Right atrium auricular region (tissue), 2 donors: Measurements from ENCODE around the genes TDRD10 and PBXIP1.

- PRO-cap, result no peak
- RAMPAGE, long total RNA, 2 experiments, result no peak in any of the 2 experiments
Measured at GRCh38 chr1:154407960-154408384, 2.8 kb downstream of the IL6R start.

- PRO-cap, result unidirectional peak, plus-strand start at chr1:154423904
- RAMPAGE, long total RNA, 2 experiments, result no peak in any of the 2 experiments
Measured at GRCh38 chr1:154423272-154424116, 18.4 kb downstream of the IL6R start.

DNA sequence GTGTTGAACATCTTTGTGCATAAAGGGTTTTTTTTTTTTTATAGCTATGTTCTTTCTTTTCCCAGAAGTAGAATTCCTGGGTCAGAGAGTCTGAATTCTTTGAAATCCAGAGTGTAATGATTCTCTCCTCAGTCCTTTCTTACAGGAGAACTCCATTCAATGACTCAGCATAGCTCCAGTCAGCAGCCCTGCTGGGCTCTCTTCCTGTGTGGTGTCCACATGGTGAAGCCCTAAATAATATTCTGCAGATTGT is 39.0 kb upstream of the TDRD10 start:
- PRO-cap, result no peak
- RAMPAGE, long total RNA, 2 experiments, result no peak in any of the 2 experiments

DNA sequence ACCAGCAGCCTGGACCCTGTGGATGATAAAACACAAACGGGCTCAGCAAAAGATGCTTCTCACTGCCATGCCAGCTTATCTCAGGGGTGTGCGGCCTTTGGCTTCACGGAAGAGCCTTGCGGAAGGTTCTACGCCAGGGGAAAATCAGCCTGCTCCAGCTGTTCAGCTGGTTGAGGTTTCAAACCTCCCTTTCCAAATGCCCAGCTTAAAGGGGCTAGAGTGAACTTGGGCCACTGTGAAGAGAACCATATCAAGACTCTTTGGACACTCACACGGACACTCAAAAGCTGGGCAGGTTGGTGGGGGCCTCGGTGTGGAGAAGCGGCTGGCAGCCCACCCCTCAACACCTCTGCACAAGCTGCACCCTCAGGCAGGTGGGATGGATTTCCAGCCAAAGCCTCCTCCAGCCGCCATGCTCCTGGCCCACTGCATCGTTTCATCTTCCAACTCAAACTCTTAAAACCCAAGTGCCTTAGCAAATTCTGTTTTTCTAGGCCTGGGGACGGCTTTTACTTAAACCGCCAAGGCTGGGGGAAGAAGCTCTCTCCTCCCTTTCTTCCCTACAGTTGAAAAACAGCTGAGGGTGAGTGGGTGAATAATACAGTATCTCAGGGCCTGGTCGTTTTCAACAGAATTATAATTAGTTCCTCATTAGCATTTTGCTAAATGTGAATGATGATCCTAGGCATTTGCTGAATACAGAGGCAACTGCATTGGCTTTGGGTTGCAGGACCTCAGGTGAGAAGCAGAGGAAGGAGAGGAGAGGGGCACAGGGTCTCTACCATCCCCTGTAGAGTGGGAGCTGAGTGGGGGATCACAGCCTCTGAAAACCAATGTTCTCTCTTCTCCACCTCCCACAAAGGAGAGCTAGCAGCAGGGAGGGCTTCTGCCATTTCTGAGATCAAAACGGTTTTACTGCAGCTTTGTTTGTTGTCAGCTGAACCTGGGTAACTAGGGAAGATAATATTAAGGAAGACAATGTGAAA is 36.3 kb upstream of the TDRD10 start:
- PRO-cap, result no peak
- RAMPAGE, long total RNA, 2 experiments, result no peak in any of the 2 experiments

- PRO-cap, result bidirectional peak, plus-strand start at chr1:154501906, minus-strand start at chr1:154501780; bidirectional peak, plus-strand start at chr1:154502170, minus-strand start at chr1:154502100
- RAMPAGE, long total RNA, 2 experiments, result no peak in any of the 2 experiments
Measured at GRCh38 chr1:154501204-154502278, at the start of gene TDRD10. TDRD10 (plus strand) TSS chr1:154502219.

DNA sequence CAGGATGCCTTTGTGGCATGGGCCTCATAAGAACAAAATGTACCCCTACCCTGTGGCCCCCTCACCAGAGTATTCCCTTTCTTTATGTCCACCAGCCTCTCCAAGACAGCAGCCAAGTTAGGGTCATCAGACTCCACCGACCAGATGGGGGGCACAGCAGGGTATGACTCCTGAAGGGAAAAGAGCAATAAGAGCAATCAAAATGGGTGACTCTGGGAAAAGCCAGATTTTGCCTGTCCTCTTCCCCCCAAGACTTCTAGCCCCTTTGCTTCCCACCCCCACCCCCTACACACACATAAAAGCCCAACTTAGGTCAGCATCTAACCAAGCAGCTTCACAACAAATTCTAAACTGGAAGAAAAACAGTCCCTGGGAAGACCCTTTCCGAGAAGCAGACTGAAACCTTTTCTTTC is 2.7 kb downstream of the UBE2Q1 start:
- PRO-cap, result no peak
- RAMPAGE, long total RNA, 2 experiments, result no peak in any of the 2 experiments

- PRO-cap, result no peak
- RAMPAGE, long total RNA, 2 experiments, result no peak in any of the 2 experiments
Measured at GRCh38 chr1:154582565-154583375, 15.2 kb downstream of the CHRNB2 start.

DNA sequence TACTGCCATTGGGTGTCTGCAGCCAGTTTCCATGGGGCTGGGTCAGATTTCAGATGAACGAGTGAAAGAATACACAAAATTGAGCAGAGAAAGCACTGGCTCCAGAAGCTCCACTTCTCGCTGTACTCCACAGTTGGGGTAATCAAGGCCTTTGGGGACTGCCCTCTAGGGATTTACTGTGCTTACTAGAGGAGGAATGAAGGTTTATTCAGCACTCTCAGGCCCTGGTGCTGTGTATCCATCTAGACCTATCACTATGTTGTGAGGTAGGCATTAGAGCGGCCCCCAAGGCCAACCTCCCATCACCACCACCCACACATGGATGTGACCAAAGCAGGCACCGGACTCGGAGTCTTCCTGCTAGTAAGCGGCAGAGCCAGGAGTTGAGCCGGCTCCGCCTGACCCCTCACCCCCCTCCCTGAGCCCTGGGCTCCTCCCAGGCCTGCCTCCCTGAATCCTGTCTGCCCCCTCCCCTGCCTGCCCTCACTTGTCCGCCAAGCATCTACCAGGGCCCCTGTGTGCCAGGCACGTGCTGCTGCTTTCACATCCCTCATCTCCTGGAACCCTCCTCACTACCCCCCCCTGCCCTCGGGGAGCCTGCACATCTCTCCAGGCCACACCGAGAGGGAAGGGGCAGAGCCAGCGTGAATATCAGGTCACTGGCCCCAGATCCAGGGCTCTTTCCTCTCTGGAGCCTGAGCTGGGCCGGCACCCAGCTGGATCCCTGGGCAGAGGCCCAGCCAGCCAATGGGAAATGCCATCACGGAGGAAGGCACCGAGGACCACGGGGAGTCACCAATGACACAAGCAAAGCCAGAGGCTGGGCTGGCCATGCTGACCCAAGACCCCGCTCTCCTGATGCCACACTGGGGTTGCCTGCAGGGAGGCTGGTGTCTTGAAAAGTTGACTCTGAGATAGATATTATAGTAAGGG is 23.2 kb downstream of the KCNN3 start:
- PRO-cap, result no peak
- RAMPAGE, long total RNA, 2 experiments, result no peak in any of the 2 experiments

DNA sequence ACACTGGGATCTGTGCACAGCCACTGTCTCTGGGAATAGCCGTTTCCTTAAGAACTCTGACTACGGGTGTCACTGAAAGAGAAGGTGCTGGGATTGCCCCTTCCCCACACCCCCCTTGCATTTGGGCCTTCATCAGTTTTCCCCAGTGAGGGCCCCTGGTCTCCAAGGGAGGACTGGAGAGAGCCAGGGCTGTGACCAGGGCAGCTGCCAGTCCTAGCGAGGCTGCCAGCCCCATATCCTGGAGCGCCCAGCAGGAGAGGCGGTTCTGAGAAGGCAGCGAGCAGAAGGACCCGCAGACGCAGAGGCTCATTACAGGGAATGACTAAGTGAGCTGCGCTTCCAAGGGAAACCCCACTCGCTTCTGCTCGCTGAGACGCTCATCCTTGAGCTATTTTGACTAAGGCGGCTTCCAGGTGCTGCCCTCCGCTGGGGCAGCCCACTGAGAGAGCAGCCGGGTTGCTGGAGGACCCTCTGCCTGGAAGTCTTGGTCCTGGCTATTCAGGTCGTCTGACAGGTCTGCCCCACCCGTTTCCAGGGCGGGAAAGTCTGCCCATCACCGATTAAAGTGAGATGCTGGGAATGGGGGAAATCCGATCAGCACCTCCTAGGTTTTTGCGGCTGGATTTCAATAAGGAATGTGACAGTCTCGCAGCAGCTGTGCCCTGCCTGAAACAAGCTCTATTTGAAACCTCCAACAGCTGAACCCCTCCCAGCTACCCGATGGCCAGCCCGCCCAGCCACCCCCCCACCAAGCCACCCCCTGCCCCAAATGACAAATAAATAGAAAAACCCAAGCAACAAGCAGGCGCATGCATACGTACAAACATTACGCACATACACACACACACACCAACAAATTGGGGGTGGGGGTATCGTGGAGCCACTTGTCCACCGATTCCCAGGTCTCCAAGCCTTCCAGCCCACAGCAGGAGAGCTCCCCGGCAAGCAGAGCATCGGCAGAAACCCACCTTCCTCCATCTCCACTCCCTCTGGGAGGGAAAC is 2.8 kb downstream of the KCNN3 start:
- PRO-cap, result bidirectional peak, plus-strand start at position 443 of the sequence, minus-strand start at position 284 of the sequence
- RAMPAGE, long total RNA, 2 experiments, result no peak in any of the 2 experiments

GRCh38 chr1:154954765-154955700 is 866 bp downstream of the PBXIP1 start:
- PRO-cap, result no peak
- RAMPAGE, long total RNA, 2 experiments, result no peak in any of the 2 experiments

DNA sequence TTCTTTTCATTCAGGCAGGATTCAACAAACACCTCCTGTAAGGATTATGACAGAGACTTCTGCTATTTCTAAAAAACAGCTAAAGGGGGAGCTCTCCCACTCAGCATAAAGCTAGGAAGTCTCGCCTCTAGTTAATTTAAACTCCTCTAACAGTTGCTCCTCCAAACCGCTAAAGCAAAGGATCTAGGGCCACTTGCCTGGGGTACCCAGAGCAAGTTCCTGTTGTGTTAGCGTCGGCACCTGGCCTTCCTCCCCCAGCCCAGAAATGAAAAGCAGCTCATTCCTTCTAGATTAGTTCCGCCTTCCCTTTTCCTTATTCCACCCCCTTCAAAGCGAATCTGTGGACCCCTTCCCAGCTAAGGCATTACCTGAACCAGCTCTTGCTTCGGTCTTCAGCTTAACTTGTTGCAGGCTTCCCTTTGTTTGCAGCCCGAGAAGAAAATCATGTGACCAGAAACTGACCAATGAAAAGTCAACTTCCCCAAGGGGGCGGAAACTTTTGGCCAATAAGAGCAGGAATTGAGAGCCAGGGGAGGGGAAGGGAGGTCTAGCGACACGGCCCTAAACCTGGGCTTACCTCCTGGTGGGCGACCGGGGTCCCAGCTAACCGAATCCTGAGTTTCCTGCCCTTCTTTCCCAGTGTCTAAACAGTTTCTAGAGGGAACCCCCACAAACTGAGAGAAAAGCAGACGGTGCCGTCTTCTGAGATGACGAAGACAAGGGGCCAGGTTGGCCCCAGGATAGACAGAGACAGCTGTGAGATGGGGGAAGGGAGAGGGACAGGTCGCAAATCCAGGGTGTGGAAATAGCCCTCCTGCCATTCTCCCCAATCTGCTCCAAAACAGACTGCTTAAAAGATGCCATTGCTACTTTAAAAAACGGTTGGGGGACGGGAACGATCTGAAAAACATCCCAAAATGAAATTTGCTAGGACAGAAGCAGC is at the start of gene PBXIP1:
PBXIP1 (minus strand) TSS at position 399 of the 943 bp plus-strand sequence.
- PRO-cap, result bidirectional peak, plus-strand start at position 524 of the sequence, minus-strand start at position 399 of the sequence
- RAMPAGE, long total RNA, 2 experiments, result start-site peak on the minus strand in 2 of 2 experiments, centred at positions 406 to 411 of the sequence, 223 to 417 reads per replicate

DNA sequence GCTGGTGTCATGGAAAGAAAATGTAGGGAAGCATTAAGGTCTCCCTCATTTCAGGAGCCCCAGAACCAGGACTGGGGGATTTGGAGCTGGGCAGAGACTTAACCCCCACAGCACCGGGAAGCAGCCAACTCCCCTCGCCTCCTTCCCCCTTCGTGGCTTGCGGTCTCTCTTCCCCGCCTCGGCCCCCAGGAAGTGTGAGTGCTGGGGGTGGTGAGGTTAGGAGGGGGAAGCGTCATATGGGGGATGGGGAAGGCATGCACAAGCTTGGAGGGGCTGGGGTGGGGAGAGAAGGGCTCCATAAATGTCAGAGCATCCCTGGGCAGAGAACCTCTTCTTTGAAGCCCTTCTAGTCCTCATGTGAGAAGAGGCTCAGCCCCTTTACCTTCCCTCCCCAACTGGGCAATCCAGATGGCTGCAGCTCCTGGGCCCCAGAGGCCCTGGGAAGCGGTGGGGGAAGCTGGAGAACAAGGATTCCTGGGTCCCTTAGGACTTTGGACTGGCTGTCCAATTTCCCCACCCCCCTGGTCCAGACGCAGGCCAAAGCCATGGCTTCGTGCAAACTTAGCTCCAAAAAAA is 7.7 kb downstream of the ZBTB7B start:
- PRO-cap, result no peak
- RAMPAGE, long total RNA, 2 experiments, result no peak in any of the 2 experiments

GRCh38 chr1:155079817-155080397 is 1.3 kb downstream of the EFNA3 start:
- PRO-cap, result no peak
- RAMPAGE, long total RNA, 2 experiments, result no peak in any of the 2 experiments

DNA sequence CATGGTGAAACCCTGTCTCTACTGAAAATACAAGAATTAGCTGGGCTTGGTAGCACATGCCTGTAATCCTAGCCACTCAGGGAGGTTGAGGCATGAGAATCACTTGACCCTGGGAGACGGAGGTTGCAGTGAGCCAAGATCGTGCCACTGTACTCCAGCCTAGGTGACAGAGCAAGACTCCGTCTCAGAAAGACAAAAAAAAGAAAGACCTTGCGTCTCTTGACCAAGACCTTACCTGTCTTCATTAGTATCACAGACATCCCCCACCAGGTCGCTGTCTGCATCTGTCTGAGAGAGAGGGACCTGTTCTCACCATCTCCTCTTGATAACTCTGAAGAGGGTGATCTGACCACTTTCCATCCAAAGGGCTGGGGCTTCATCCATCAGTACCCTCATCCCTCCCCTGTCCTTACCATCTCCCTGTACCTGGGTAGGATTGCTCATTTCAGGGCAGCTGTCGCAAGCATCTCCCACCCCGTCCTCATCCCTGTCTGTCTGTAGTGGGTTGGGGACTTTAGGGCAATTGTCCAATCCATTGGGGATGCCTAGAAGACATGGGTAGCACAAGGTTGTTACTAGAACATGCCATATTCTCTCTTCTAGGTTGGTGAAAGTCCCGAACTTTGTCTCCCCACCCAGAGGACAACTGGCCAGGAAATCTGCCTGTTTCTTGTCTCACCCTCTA is 8.0 kb downstream of the THBS3 start:
- PRO-cap, result no peak
- RAMPAGE, long total RNA, 2 experiments, result no peak in any of the 2 experiments

GRCh38 chr1:155226252-155227267 is 14.5 kb downstream of the GBA1 start:
- PRO-cap, result no peak
- RAMPAGE, long total RNA, 2 experiments, result no peak in any of the 2 experiments

DNA sequence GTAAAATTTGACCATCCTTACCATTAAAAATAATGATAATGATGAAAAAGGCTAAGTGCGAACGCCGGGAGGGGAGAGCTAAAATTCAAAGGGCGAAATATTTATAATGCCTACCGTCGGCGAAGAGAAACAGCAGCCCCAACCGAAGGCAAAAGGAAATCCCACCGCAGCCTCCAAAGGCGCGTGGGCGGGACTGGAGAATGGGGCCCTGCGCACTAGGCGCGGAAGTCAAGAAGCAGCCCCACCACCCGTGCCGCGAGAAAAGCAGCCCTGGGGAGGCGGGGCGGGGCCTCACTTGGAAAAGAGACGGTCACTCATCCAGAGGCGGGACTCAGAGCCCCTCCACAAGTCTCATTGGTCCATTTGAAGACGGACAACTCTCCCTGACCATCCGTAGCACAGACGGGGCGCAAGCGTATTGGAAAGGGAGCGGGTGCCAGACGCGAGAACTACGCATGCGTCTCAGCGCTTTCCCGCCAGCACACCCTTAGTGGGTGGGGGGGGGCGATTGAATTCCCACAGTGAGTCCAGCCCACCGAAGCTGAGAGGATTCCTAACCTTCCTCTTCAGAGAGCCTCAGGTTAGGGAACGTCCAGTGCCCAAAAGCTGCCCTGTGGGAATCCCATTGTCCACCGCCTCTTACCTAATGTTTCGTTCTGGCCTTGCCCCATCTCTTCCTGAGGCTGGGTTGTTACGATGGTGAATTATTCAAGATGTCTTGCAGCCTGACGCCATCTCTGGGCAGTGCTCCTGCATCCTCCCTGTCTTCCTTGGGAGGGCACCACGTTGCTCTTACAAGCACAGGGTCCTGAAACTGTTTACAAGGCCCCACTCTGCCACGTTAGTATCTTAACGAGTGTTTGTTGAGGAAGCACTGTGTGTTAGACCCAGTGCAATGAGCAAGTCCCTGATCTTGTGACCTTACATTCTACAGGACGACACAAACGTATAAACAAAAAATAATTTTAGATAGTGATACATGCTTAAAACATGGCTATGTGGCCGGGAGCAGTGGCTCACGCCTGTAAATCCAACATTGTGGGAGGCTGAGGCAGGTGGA is 13.5 kb downstream of the GBA1 start:
- PRO-cap, result bidirectional peak, plus-strand start at position 498 of the sequence, minus-strand start at position 202 of the sequence
- RAMPAGE, long total RNA, 2 experiments, result no peak in any of the 2 experiments

- PRO-cap, result no peak
- RAMPAGE, long total RNA, 2 experiments, result no peak in any of the 2 experiments
Measured at GRCh38 chr1:155240459-155240754, 642 bp downstream of the GBA1 start.

GRCh38 chr1:155319388-155319736 is 1.3 kb upstream of the RUSC1 start:
- PRO-cap, result no peak
- RAMPAGE, long total RNA, 2 experiments, result no peak in any of the 2 experiments

DNA sequence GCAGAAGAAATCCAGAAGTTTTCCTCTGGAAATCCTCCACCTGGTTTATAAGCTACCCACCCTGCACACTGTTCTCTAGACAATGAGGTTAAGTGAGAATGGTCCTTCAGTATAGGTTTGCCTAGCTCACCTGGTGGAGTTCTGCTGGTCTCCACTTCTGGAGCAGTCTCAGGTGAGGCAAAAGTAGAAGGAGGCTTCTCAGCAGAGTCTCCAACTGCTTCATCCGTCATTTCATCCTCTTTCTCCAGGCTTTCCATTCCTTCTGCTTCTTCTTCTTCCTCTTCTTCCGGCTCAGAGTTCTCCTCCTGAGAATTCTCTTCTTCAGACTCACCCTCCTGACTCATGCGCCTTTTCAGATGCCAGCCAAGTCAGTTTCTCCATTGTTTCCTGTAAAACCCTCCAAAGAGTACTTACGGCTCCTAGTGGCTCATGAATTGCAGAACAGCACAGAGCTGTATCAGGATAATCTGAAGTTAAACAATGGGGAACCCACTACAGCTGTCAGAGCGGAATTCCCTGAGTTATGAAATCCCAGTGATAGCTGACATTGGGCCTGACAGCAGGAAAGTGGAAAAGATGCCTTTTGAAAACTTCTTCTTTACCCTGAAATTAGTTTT is 38.4 kb downstream of the MSTO1 start:
- PRO-cap, result unidirectional peak, minus-strand start at position 293 of the sequence
- RAMPAGE, long total RNA, 2 experiments, result no peak in any of the 2 experiments

- PRO-cap, result no peak
- RAMPAGE, long total RNA, 2 experiments, result no peak in any of the 2 experiments
Measured at GRCh38 chr1:155660079-155660980, 28.2 kb downstream of the YY1AP1 start.